Subcutaneous adipose tissue (tissue), 3 donors: ENCODE results near the genes PRSS3, UBE2R2, ENHO and ATOSB.

GRCh38 chr9:33034819-33035507, 9.9 kb downstream of the DNAJA1 start:
- PRO-cap, result no peak
- RAMPAGE, long total RNA, 3 experiments, result no peak in any of the 3 experiments

GRCh38 chr9:33130214-33131498, 36.5 kb downstream of the B4GALT1 start:
- PRO-cap, result no peak
- RAMPAGE, long total RNA, 3 experiments, result no peak in any of the 3 experiments

- PRO-cap, result bidirectional peak, plus-strand start at chr9:33221496, minus-strand start at chr9:33221425
- RAMPAGE, long total RNA, 3 experiments, result no peak in any of the 3 experiments
Measured at GRCh38 chr9:33220921-33221867, 18.8 kb upstream of the SPINK4 start.

- PRO-cap, result no peak
- RAMPAGE, long total RNA, 3 experiments, result no peak in any of the 3 experiments
Measured at GRCh38 chr9:33235035-33235225, 5.0 kb upstream of the SPINK4 start.

GRCh38 chr9:33326370-33326855, 36.1 kb downstream of the NFX1 start:
- PRO-cap, result no peak
- RAMPAGE, long total RNA, 3 experiments, result no peak in any of the 3 experiments

- PRO-cap, result no peak
- RAMPAGE, long total RNA, 3 experiments, result no peak in any of the 3 experiments
Measured at GRCh38 chr9:33374664-33375708, 27.4 kb downstream of the AQP7 start.

DNA sequence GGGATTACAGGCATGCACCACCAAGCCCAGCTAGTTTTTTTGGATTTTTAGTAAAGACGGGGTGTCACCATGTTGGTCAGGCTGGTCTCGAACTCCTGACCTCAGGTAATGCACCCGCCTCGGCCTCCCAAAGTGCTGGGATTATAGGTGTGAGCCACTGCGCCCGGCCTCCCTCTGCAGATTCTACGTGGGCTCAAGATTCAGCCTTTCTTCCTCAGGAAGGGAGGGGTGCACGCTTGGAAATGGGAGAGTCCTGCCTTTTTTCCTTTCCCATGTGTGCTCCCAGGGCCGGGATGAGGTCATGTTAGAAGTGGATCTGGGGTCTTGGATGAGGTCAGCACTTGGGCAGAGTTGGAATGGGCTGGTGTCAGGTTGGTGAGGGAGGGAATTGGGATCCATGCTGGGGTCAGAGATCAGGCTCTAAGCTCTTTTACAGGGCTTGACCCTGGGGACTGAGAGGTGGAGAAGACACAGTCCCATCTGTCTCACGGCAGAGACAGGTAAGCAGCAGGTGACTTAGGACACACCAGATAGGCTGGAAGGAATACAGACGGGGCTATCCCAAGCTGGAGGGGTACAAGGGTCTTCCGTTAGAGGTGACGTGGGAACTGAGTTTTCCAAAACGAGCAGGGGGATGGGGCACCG, 1.6 kb upstream of the AQP7 start:
- PRO-cap, result no peak
- RAMPAGE, long total RNA, 3 experiments, result no peak in any of the 3 experiments

- PRO-cap, result no peak
- RAMPAGE, long total RNA, 3 experiments, result no peak in any of the 3 experiments
Measured at GRCh38 chr9:33795064-33795747, at the start of gene PRSS3. TSS of gene PRSS3 (plus strand) at chr9:33795561.

DNA sequence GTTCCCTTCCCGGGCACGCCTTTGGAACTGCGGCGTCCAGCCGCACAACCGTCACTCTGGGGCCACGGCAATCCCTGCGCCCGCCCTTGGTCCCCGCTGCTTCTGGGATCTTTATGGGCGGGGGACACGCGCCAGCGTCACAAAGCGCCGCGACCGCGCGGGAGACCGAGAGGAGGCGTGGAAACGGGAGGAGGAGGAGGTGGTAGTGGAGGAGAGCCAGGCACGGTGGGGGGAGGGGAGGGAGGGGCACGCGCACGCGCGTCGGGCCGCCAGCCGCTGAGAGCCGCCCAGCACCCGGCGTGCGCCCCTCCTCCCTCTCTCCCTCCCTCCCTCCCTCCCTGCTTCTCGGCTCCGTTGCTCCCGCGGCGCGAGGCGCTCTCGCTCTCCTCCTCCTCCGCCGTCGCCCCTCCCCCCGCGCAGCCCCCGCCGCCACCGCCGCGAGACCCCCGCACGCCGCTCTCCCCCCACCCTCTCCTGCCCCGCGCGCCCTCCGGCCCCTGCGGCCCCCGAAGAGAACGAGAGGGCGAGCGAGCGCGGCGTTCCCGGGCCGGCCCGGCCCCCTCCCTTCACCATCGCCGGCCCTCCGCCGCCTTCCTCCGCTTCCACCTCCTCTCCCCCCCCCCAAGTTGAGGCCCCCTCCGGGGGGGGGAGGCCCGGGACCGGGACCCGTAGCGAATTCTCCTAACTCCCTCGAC, at the start of gene UBE2R2:
UBE2R2 (plus strand) TSS at position 341 of the 695 bp plus-strand sequence.
- PRO-cap, result bidirectional peak, plus-strand start at position 341 of the sequence, minus-strand start at position 104 of the sequence; unidirectional peak, plus-strand start at position 650 of the sequence
- RAMPAGE, long total RNA, 3 experiments, result no peak in any of the 3 experiments

GRCh38 chr9:33971458-33972172, 77.1 kb downstream of the UBAP2 start:
- PRO-cap, result no peak
- RAMPAGE, long total RNA, 3 experiments, result no peak in any of the 3 experiments

GRCh38 chr9:33972965-33973535, 75.6 kb downstream of the UBAP2 start:
- PRO-cap, result no peak
- RAMPAGE, long total RNA, 3 experiments, result no peak in any of the 3 experiments

GRCh38 chr9:34178078-34178334, 837 bp upstream of the UBAP1 start:
- PRO-cap, result no peak
- RAMPAGE, long total RNA, 3 experiments, result no peak in any of the 3 experiments

GRCh38 chr9:34345919-34346170, 16.5 kb downstream of the NUDT2 start:
- PRO-cap, result unidirectional peak, minus-strand start at chr9:34346011; unidirectional peak, minus-strand start at chr9:34346048
- RAMPAGE, long total RNA, 3 experiments, result no peak in any of the 3 experiments

- PRO-cap, result no peak
- RAMPAGE, long total RNA, 3 experiments, result no peak in any of the 3 experiments
Measured at GRCh38 chr9:34363415-34364234, 13.1 kb downstream of the MYORG start.

GRCh38 chr9:34369859-34370287, 6.8 kb downstream of the MYORG start:
- PRO-cap, result no peak
- RAMPAGE, long total RNA, 3 experiments, result start-site peak on the minus strand in 2 of 3 experiments, at chr9:34370008-34370123 at its widest, 5 to 13 reads per replicate

DNA sequence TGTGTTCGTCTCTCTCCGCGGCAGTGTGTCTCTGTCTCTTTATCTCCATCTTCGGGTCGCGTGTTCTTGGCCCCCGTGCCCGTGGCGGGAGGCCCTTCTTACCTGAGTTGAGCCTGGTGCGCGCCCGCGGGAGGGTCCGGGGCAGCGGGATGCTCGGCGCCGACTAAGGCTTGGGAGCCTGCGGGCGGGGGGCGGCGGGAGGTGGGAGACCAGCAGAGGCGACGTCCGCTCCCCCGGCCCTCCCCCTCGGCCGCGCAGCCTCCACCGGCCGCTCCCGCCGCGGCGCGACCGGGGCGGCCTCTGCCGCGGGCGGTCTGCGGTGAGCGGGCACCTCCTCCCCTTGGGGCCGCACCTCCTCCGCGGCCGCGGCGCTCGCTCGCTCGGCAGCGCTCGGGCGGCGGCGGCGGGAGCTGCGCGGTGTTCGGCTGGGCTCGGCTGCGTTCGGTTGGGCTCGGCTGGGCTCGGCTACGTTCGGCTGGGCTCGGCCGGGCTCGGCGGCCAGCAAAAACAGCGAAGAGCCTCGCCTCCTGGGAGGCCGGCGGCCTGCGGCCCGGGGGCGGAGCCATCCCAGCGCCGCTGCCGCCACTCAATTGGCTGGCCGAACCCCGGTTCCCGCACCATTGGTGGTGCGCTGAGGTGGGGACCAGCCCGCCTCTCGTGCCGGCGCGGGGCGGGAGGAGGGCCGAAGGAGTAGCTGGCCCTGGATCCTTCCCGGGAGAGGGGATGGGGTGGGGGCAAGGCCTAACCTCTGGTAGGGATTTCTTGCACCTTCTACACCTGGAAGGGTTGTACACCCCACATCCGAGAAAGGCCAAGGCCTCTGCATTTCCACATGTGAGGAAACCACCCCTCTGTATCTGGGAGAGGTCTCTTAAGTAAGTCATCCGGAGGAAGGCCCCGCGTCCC, at the start of gene ENHO:
ENHO (minus strand) TSS at position 316 of the 906 bp plus-strand sequence.
- PRO-cap, result unidirectional peak, minus-strand start at position 302 of the sequence; unidirectional peak, plus-strand start at position 666 of the sequence
- RAMPAGE, long total RNA, 3 experiments, result no peak in any of the 3 experiments

DNA sequence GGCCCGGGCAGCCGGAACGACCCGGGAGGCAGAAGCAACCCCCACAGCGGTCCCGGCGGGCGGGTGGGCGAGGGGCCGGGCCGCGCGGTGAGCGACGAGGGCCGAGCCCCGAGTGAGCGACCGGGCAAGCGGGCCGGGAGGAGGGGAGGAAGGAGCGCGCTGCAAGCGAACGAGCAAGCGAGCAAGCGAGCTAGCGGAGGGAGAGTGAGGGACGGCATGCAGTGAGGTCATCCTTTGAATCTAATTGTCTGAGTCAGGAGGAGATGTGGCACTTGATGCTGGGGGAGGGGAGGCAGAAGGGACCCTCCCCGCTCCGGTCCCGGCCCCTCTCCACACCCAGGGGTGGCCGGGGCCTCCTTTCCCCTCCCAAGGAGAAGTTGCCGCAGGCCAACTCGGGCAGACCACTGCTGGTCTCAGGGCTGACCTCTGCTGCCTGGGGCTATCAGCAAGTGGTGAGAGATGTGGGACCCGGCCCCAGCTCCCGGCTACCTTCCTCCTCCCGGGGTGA, 11.4 kb downstream of the CNTFR start:
- PRO-cap, result no peak
- RAMPAGE, long total RNA, 3 experiments, result no peak in any of the 3 experiments

DNA sequence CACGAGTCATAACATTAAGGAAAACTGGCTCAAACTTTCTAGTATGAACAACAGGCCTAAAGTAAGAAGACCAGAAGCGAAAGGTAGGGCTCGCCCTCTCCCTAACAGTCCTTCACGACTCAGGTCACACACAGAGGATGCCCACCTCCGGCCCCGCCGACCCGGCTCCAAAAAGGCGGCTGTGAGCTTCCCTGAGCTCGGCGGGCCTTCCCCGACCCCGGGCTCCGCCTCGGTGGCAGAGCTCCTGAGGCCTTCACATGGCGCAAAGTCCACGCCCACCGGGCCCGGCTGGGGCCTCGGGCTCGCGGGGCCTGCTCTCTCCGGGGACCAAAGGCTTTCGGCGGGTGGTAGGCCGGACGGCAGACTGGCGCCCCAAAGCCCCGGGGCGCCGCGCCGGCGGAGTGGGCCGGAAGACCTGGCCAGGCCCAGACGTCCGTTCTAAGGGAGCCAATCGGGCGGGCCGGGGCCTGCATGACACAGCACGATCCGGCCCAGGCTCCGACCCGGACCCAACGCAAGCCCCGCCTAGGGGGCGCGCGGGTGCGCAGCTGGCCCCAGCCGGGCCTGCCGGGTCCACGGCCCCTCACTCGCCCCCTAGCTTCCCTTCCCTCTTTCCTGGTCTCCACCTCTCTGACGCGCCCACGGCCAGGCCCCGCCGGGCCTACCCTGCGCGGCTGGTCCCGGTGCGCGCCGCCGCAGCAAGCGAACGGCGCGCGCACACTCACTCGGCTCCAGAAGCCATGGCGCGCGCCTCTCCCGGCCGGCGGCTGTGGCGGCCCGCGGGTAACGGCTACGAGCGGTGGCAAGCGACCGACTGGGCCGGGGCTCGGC, 598 bp downstream of the VCP start:
- PRO-cap, result bidirectional peak, plus-strand start at position 528 of the sequence, minus-strand start at position 403 of the sequence
- RAMPAGE, long total RNA, 3 experiments, result no peak in any of the 3 experiments

DNA sequence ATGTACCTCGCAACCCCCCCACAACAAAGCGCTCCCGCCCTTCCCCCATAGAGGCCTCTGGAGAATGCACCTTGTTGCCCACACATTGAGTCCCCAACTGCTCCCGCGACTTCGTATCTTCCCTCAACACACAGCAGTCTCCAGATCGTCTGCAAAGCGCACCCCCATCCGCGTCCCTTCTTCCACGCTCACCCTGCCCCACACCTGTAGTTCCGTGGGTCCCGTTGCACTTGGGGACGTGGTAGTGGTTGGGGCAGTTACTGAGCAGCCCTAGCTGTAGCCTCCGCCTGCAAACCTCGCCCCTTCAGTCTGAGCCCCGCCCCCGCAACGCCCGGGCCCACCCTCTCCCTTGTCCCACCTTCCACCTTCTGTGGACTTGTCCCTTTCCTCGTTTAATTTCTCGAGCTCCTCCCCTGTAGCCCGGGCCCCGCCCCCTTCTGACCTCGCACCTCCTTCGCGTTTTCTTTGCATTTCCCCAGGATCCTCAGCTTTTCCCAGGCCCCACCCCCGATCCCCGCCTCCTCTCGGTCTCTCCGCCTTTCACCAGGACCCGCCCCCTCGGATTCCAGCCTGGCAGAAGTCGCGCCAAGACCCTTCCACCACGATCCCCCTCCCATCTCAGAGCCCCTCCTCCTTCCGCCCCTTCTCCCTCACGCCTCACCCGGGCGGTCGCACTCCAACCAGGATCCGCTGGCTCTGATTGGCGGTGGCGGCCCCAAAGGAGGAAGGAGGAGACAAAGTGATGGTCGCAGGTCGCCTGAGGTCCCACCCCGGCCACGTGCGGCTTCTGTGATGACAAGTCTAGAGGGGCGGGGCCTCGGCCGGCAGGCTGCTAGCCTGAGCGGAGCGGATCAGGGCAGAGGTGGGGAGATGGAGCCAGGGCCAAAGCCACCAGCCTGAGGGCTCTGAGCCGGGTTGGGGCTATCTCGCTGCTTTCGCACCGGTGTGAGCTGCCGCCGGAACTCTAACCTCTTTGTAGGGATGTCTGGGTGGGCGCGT, at the start of gene ATOSB:
ATOSB (minus strand) TSS at position 262 of the 999 bp plus-strand sequence.
- PRO-cap, result bidirectional peak, plus-strand start at position 561 of the sequence, minus-strand start at position 311 of the sequence; bidirectional peak, plus-strand start at position 859 of the sequence, minus-strand start at position 698 of the sequence
- RAMPAGE, long total RNA, 3 experiments, result start-site peak on the minus strand in 2 of 3 experiments, centred at positions 260 to 264 of the sequence, 23 to 56 reads per replicate

DNA sequence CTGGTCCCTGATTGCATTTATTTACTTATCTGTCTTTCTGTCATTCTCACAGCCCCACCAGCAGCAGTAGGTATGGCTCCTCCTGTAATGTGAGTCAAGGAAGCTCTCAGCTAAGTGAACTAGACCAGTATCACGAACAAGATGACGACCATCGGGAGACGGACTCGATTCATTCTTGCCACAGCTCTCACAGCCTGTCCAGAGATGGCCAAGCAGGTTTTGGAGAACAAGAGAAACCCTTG, 148.5 kb downstream of the UNC13B start:
- PRO-cap, result no peak
- RAMPAGE, long total RNA, 3 experiments, result no peak in any of the 3 experiments